Choroid plexus epithelial cell (primary cell): Measurements from ENCODE around the genes PIK3AP1 and HOGA1.

- RRBS = no CpG with 5 or more reads among the region's 4 CpGs
Measured at GRCh38 chr10:96269777-96270379, 1.5 kb downstream of the BLNK start.

- RRBS = no CpG with 5 or more reads among the region's 8 CpGs
Measured at GRCh38 chr10:96272230-96273037, 1.1 kb upstream of the BLNK start.

- RRBS = no CpG with 5 or more reads among the region's 3 CpGs
Measured at GRCh38 chr10:96508968-96509547, 4.7 kb downstream of the TLL2 start.

- RRBS = no CpG with 5 or more reads among the region's 4 CpGs
Measured at GRCh38 chr10:96552678-96553318, 34.0 kb downstream of the TM9SF3 start.

- RRBS = no CpG with 5 or more reads among the region's 4 CpGs
Measured at GRCh38 chr10:96553751-96554771, 32.8 kb downstream of the TM9SF3 start.

GRCh38 chr10:96585375-96585921, 1.4 kb downstream of the TM9SF3 start:
- RRBS = no CpG with 5 or more reads among the region's 9 CpGs

GRCh38 chr10:96700481-96701230, 19.7 kb downstream of the PIK3AP1 start:
- RRBS = no CpG with 5 or more reads among the region's 12 CpGs

DNA sequence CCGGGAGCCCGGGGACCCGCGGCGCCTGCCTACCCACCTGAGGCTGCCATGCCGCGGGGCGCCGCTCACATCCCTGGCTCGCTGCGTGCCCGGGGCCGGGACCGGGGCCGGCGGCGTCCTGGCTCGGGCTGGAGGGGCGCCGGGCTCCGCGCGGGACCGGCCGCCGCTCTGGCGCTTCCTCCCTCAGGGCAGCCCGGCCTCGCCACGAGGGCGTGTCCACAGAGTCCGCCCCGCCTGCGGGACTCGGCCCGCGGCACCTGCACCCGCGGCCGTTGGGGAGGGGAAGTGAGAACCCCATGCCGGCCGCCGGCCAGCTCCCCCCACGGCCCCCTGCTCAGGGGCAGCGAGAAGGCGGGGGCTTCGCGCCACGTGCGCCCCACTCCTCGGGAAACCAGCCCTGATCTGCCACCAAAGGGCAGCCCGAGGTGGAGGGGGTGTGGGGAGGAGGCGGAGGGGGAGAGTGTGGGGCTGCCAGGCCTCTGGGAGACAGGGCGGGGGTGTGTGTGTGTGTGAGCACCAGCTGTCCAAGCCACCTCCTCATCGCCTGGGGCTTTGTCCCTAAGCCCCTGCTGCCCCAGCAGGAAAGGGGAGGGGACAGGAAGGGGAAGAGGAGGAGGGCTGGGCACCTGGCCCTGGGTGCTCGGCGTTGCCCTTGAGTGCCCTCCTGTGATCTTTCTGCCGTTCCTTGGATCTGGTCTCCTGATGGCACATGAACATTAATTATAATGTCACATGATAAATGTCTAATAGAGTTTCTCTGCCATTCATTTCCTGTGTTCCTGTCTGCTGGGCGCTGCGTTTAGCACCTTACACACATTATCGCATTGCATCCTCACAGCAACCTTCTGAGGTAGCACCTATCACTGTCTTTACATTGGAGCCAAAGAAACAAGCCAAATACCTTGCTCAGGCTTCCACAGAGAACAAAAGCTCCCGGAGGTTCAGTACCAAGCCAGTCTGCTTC, at the start of gene PIK3AP1:
Gene PIK3AP1, minus strand, starts transcription at position 170 of the 964 bp plus-strand sequence.
- RRBS = 1% methylated on average over 20 of the region's 62 CpGs

DNA sequence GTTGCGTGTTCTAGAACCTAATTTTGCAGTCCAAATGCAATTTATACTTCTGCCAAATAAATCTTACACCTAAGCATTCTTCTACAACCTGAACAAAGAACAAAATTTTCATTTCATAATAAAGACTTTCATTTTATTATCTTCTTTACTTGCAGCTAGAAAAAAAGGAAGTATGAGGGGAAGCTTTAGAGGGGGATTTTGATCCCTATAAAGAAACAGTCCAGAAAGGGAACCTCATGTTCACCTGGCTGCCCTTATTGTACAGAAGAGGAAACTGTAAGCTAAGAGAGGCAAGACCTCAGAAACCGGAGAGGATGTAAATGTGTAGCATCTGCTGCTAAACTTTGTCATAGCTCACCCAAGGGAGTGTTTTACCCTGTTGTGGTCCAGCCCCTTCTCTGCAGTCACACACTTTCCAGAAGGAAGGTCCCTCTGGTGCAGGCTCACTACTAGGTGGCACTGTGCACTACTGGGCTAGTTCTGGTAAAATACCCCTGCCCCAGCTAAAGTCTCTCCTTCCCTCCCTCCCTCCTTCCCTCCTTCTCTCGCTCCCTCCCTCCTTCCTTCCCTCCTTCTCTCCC, 42.6 kb upstream of the LCOR start:
- RRBS = no CpG with 5 or more reads among the region's 3 CpGs

DNA sequence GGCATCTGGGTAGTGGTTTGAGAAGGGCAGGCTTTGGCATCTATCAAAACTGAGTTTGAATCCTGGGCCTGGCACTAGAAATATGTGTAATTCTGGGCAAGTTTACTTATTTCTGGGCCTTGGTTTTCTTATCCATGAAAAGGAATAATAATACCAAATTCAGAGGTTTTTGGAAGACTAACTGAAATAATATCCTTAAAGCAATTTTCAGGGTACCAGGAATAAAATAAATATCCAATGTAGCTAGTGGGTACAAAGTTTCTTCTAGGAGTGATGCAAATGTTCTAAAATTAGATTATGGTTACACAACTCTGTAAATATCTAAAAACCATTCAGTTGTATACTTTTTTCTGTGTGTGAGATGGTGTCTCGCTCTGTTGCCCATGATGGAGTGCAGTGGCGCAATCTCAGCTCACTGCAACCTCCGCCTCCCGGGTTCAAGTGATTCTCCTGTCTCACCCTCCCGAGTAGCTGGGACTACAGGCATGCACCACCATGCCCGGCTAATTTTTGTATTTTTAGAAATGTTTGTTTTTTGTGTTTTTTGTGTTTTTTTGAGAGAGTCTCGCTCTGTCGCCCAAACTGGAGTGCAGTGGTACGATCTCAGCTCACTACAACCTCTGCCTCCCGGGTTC, 10.7 kb upstream of the FRAT1 start:
- RRBS = no CpG with 5 or more reads among the region's 10 CpGs

DNA sequence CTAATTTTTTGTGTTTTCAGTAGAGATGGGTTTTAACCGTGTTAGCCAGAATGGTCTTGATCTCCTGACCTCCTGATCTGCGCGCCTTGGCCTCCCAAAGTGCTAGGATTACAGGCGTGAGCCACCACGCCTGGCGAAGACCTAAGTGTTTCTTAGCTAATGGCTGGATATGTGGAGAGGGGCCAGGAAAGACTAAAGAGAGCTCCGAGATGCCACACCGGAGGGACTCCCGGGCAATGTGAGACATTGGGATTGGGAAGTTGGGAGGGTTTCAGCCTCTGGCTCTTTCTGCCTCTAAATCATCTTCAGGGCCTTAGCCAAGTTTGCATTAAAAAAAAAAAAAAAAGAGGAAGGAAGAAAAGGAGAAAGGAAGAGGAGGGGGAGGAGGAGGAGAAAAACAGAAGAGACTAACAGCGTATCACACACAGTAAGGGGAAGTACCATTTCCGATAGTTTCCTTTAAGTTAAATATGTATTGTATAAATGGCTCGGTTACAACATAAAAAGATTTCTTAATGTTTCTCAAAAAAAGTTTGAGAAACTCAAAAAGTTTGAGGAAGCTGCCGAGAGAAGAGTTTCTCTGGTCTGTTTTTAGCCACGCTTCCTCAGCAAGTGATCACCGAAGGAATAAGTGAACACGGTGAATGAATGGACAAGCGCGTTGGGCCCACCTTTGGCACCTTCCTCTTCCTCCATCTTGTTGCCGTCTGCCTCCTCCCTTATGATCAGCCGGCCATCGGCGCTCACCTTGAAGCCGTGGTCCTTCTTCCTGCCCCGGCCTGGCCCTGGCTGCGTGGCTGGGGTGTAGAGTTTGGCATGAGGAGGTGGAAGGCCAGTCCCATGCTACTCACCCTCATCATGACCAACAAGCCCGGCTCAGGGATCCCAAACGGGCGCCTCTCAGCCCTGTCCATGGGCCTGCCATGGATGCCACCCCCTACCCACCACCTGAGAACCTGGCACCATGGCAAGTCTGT, 31.2 kb upstream of the FRAT2 start:
- RRBS = 95% methylated on average over 3 of the region's 28 CpGs

- RRBS = no CpG with 5 or more reads among the region's 8 CpGs
Measured at GRCh38 chr10:97422905-97423627, 2.9 kb upstream of the PGAM1 start.

GRCh38 chr10:97451452-97452362, 5.7 kb downstream of the ZDHHC16 start:
- RRBS = 95% methylated on average over 6 of the region's 27 CpGs

DNA sequence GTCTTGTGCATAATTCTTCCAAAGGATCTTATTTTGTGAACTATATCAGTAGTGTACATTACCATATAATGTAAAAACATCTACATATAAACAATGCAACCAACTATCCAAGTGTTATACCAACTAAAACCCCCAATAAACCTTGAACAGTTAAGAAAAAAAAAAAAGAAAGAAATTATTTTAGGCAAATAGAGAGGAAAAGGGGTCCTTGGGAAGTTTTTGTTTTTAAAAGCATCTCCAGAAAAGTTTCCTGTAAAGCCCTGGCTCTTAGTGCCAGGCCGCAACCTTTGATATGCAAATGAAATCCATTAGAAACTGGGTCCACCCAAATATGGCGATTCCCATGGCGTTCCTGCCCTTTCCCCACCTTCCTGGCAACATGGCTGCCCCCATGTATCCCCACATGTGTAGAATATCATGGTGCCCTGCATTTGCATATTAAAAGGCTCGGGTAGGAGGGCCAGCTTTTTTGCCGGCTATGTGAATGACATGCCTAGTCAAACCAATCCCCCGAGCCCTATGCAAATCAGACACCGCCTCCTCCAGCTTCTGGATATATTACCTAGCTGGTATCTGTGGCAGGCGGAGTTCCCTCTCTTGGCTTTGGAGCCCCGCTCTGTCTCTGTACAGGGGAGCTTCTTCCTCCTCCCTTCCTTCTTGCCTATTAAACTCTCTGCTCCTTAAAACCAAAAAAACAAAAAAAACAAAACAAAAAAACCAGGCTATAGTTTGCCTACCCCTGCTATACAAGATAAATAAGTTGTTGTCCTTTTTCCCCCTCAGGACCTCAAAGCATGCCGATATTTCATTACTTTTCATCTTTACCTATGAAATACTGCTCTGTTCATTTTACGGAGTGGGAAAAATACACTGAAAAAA, 18.3 kb downstream of the MMS19 start:
- RRBS = no CpG with 5 or more reads among the region's 11 CpGs

GRCh38 chr10:97494260-97494524, 4.0 kb downstream of the MMS19 start:
- RRBS = no CpG with 5 or more reads among the region's 1 CpG

DNA sequence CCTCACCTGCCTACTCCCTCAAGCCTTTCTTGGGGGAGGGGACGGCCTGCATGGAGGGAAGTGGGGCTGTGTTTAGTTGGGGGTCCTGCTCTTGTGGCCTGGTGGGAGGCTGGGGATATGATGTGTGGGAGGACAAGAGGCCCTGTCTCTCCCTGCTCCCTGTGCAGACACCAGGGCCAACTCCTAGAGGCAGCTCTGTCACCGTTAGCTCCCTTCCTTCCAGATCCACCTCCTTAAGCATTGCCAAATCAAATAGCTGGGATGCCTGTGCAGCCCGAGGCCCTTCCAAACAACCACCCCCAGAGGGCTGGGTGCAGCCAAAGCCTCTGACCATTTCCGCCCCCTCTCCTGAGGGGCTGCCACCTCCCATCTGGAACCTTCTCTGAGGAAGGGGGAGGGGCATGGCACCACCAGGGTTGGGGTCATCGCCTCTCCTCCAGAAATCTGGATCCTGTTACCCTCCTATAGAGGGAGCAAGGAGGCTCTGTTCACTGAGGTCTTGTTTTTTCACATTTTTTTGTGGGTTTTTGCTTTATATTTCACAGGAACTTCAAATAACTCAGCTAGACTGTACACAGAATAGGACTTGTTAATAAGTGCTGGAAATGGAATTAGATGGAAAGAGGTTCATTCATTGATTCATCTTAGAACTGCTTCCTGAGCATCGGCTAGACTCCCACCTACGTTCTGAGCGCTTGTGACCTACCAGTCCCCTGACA, 32.8 kb upstream of the ANKRD2 start:
- RRBS = no CpG with 5 or more reads among the region's 8 CpGs

GRCh38 chr10:97572956-97573393, 396 bp downstream of the ANKRD2 start:
- RRBS = no CpG with 5 or more reads among the region's 1 CpG

- RRBS = no CpG with 5 or more reads among the region's 9 CpGs
Measured at GRCh38 chr10:97583781-97584826, at the start of gene HOGA1. Gene HOGA1 (plus strand): TSS chr10:97584389.

- RRBS = no CpG with 5 or more reads among the region's 7 CpGs
Measured at GRCh38 chr10:97633892-97634247, 570 bp upstream of the MORN4 start.

DNA sequence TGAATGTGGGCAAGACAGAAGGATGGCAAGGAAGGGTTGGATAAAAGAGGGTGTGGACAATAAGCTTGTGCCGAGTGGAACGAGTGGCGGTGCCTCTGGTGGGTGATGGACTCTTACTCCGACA, 570 bp upstream of the MARVELD1 start:
- RRBS = no CpG with 5 or more reads among the region's 4 CpGs